Daoy (cell line): ENCODE measurements around the gene MON1B.

GRCh38 chr16:73093736-73094042, 45.8 kb upstream of the ZFHX3 start:
- RAMPAGE, long total RNA = no peak

DNA sequence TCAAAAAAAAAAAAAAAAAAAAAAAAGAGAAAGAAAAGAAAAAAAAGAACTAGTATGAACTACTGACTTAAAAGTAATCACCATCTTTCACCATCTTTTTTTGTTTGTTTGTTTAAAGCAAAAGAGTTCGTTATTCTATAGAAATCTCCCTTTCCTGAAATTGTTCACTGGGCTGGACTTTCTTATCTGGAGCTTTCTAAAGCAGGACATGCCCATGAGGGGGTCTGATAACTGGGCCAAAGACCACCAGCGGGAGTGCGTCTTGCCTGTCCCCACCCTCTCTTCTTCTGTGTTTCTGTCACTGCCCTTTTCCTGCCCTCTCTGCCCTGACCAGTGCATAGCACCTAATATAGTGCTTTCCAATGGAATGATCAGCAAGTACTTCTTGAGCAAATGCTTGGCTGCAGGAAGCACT, 376.8 kb upstream of the ZFHX3 start:
- RAMPAGE, long total RNA = no peak

DNA sequence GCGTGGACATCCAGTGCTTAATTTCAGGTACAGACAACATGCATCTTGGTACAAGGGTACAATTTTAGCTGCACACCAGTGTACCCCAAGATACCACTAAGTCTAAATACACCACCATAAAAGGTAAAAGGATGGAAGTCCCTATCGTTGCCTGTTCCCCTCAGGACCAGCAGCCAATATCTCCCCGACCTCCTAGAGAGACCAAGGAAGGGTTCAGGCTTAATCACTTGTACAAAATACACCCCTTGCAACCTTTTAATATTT, 477.5 kb upstream of the ZFHX3 start:
- RAMPAGE, long total RNA = no peak

- RAMPAGE, long total RNA = no peak
These were observed 511.3 kb upstream of the PSMD7 start for GRCh38 chr16:73785407-73785648.

GRCh38 chr16:73889210-73889710, 407.4 kb upstream of the PSMD7 start:
- RAMPAGE, long total RNA = no peak

- RAMPAGE, long total RNA = no peak
These were observed 26.3 kb upstream of the CLEC18B start for GRCh38 chr16:74447523-74448010.

- RAMPAGE, long total RNA = no peak
These were observed 44.4 kb upstream of the CLEC18B start for GRCh38 chr16:74465653-74466019.

GRCh38 chr16:74570841-74571609, 35.9 kb downstream of the GLG1 start:
- RAMPAGE, long total RNA = no peak

GRCh38 chr16:74635379-74635814, 28.5 kb upstream of the GLG1 start:
- RAMPAGE, long total RNA = no peak

- RAMPAGE, long total RNA = no peak
These were observed 841 bp downstream of the RFWD3 start for GRCh38 chr16:74665873-74666199.

GRCh38 chr16:74867300-74868055, 92.9 kb upstream of the FA2H start:
- RAMPAGE, long total RNA = no peak

- RAMPAGE, long total RNA = no peak
These were observed 469 bp downstream of the ZNRF1 start for GRCh38 chr16:74999130-74999856.

GRCh38 chr16:74999857-75000482, 1.1 kb downstream of the ZNRF1 start:
- RAMPAGE, long total RNA = no peak

DNA sequence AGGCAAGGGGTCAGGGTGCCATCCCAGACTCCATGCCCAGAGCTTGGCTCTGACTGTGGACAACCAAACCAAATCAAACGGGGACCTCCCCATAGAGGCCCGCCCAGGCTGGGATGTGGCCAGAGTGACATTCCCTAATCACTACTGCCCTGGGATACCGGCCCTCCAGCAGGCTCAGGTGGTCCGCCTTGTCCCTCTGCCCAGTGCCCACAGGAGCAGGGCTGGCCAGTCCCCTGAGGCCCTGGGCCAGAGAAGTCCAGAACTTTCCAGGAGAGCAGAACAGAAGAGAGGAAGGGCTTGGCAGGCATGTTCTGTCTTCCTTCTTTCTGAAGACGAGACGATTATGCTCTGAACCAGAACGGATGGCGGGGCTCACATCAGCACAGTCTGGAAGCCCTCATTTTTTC, 12.8 kb upstream of the BCAR1 start:
- RAMPAGE, long total RNA = no peak

DNA sequence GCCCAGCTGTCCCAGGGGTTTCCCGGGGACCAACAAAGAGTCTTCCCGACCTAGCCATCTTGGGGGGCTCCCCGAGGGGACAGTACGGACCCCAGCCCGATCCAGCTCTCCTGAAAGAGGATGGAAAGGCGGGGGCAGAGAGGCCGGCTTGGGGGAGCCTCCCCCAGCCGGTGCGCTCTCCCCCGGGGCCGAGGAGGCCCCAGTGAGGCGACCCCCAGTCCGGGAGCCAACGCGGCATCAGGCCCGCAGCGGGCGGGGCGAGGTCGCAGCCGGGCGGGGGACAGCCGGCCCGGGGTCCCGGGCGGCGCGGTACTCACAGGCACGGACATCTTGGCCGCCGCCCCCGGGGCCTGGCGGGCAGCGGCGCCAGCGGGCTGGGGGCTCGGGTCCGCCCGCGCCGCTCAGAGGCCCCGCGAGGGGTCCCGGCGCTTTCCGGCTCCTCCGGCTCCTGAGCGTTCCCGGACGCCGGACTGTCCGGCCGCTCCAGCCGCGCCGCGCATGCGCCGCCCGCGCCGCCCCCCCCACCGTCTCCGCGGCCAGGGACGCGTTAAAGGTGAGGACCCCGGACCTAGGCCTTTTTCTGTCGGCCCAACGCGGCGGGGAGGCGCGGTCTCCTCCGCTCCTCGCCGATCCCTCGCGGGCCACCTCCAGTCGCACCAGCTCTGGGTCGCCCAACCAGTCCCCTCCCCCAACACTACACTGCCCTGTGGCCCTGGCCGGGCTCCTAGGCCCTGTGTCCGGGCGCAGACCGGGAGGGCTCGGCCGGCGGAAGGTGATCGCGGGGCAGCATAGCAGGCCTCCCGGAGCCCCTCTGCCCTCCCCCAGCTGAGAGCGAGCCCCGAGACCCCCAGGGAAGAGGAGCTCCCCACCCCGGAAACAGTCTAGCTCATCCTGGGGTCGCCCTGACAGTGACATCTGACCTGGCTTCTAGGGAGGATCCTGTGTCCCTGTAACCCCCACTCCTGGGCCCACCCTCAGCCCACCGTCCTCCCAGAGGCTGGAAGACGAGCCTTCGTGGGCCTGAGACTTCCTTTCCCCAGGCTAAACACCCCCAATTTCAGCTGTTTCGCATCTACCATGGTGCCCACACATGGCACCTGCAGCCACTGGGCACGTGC, 14.4 kb upstream of the BCAR1 start:
- RAMPAGE, long total RNA = no peak

- RAMPAGE, long total RNA = no peak
These were observed 1.6 kb downstream of the TMEM170A start for GRCh38 chr16:75462848-75463290.

DNA sequence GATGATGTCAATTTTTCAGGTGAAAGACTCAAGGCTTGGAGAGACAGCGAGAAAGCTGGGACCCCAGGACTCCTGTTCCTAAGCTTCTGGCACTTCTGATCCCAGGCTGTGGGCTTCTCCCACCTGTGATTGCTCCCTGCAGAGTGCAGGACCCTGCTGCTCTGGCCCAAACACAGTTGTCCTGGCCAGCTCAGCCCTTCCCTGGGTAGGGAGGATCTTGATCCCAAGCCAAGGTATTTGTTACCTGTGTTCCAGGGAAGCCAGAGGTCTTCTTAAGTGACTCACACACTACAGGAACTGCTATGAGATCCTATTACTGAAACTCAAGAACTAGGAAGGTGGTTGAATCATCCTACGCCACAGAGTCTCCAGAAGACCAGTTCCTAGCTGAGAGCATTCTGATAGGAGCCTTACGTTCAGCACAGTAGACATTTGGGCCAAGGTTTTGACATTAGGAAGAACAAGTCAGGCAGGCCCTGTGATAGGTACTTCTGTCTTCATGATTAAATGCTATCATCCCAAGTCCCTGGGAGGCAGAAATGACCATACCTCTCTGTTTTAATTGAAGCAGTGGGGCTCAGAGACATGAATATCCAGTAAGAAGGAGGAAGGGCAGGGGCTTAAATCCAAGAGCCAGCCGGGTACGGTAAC, 12.0 kb downstream of the CHST6 start:
- RAMPAGE, long total RNA = no peak

GRCh38 chr16:75653814-75654783, 6.5 kb downstream of the TERF2IP start:
- RAMPAGE, long total RNA = no peak

DNA sequence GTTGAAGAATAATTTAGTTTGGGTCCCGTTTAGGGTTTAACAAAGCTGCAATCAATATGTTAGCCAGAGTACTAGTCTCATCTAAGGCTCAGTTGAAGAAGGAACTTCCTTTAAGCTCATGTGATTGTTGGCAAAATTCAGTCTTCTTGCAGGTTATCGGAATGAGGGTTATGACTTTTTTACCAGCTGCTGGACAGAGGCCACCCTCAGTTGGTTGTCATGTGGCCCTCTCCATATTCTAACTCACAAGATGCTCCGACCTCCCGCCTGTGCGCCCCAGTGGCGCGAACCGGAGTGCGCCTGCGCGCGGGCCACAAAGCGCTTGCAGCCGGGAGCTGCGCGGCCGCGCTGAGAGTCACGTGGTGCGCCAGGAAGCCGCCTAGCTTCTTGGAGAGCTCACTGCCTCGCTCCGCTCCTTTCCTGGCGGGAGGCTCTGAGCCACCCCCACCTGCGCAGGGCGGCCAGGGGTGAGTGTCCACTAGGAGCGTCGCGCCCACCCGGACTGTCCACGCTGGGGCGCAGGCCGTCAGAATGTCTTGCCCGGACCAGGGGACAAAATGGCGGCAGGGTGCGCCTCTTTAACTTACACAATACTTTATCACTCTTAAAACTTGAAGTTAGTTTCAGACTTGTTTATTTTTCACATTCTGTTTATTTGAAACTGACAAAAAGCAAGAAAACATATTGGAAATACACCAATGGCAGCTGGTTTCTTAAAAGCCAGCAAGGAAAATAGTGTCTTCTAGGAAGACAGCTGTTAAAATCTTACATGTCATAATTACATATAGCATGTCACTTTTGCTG, 357.7 kb downstream of the CNTNAP4 start:
- RAMPAGE, long total RNA = start-site peak on the plus strand centred at position 347 of the sequence, 10 bp wide, 13 and 5 reads in 2 replicates

GRCh38 chr16:77190821-77191441, at the start of gene MON1B:
MON1B (plus strand) TSS chr16:77191190.
- RAMPAGE, long total RNA = start-site peak on the plus strand at chr16:77190946-77190985, 35 and 12 reads in 2 replicates